SJSA1 (cell line): ENCODE measurements around the genes CPNE1 and NFS1.

DNA sequence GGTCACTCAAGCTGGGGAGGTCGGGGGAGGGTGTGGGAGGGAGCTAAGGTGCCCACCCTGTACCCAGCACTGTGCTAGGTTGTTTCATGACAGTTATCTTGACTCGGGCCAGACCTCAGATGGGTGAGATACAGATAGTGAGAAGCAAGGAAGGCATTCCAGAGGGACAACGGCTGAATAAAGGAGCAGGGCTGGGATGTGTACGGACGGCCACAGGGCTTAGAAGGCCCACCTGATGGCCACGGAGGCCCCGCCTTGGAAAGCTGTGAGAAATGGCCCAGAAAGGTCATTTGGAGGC lies 7.8 kb downstream of the MMP24OS start:
- RAMPAGE, long total RNA, result no peak

GRCh38 chr20:35276012-35276546 lies 1.8 kb downstream of the MMP24OS start:
- RAMPAGE, long total RNA, result no peak

- RAMPAGE, long total RNA, result no peak
Observed at GRCh38 chr20:35606978-35607797, 8.4 kb upstream of the SPAG4 start.

DNA sequence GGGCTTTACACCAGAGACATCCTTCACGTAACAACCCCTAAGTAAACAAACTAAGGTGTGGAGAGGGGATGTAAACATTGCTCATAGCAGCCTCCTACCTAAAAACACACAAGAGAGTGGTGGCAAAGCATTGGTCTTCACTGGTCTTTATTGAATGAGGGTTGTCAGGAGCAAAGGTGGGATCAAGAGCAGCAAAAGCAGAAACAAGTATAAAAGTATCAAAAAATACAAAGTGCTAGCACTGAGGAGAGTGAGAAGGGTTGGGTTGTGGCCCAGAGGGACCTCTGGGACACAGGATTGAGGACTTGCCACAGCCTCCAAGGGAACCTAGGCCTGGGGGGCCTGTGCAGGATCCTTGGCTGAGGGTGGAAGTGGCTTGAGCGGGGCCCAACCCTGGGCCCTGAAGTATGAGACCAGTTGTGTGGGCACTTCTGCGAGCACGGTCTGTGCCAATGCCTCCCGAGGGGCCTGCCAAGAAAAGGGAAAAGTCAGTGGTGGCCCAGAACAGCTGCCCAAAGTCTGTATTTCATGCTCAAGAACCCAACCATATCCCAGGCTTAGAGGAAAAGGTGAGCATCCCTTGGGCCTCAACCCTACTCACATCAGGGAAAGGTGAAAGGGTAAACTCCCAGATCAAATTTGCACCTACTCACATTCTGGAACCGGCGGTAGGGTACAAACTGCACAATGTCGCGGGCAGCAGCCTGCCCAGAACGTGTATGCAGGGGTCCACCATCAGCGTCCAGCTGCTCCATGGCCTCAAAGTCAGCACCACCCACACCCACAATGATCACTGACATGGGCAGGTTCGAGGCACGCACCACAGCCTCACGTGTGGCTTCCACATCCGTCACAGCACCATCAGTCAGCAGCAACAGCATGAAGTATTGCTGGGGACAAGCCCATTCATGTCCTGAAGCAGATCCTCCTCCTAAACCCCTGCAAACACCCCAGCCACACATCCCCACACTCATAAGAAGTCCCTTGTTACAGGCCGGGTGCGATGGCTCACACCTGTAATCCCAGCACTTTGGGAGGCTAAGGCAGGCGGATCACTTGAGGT lies 10.6 kb downstream of the SPAG4 start:
- RAMPAGE, long total RNA, result no peak

DNA sequence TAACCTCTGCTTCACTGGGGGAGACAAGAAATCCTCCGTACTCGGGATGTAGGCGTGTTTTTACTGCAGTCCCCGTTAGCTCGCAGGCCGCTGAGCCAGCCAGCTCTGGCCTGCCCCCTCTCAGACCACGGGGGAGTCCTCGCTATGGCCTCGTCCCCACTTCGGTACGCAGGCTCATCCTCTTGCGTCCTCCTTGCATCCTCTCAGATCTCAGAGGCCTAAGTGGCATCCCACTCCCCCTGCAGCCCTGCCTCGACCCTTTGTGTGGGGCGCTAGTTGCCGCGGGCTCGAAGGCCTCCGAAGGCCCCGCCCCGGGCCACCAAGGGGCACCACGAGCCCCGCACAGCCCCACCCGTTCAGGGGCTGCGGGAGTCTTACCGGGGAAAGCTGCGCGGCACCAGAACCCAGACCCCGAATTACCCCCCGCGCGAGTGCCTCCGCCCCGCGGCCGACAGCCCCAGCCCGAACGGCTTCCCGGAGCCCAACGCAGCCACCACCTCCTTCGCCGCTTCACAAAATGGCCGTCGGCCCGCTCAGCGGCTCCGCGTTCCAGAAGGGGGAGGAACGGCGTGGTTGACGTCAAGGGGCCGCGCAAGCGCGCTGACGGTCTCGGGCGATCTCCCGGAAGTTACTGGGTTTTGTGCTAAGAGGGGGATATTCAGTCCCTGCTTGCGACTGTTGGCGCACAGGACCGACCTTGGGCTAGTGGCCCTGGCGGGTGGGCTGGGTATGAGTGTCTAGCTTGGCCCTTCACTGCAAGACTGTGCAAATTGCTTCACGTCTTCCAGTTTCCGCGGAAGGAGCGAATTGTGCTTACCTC lies at the start of gene CPNE1:
Gene CPNE1 (minus strand): TSS at position 519 of the 820 bp plus-strand sequence.
- RAMPAGE, long total RNA, result no peak

DNA sequence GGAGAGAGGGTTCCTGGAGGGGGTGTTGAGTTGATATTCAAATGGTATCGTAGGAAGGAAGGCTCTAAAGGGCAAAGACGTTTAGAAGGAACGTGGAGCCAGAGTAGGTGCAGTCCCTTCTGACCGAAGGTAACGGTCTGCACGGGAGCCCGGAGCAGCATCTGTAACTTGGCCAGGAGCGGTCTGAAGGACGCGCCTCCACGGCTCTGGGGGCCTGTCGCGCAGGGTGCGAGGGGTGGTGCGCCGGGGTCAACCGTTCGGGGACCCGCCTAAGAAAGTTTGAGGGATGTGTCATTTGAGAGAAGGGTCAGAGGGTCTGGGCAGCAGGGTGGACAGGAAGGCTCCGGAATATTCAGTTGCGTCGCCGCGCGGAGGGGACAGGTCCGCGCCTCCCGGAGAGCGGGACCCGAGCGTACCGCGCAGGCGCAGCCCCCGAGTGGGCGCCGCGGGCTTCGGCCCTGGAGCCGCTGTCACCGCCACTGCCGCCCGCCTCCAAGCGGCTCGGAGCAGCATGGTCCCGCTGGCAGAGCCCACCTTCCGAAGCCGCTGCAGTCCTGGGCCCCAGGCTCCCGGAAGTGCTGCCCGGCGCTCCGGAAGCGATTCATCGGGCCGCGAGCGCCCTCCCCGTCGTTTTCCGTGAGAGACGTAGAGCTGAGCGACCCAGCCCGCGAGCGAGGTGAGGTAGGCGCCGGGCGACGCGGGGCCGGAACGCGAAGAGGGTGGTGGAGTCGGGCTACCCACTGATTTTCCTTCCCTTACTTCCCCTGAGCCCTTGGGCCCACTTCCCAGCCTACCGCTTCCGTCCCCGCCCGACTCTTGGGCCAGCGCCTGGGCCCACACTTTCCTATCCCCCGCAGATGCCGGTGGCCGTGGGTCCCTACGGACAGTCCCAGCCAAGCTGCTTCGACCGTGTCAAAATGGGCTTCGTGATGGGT lies at the start of gene NFS1:
Gene NFS1 (minus strand): TSS at position 577 of the 935 bp plus-strand sequence.
- RAMPAGE, long total RNA, result start-site peak on the plus strand centred at position 638 of the sequence, 83 bp wide, 582 and 212 reads in 2 replicates

DNA sequence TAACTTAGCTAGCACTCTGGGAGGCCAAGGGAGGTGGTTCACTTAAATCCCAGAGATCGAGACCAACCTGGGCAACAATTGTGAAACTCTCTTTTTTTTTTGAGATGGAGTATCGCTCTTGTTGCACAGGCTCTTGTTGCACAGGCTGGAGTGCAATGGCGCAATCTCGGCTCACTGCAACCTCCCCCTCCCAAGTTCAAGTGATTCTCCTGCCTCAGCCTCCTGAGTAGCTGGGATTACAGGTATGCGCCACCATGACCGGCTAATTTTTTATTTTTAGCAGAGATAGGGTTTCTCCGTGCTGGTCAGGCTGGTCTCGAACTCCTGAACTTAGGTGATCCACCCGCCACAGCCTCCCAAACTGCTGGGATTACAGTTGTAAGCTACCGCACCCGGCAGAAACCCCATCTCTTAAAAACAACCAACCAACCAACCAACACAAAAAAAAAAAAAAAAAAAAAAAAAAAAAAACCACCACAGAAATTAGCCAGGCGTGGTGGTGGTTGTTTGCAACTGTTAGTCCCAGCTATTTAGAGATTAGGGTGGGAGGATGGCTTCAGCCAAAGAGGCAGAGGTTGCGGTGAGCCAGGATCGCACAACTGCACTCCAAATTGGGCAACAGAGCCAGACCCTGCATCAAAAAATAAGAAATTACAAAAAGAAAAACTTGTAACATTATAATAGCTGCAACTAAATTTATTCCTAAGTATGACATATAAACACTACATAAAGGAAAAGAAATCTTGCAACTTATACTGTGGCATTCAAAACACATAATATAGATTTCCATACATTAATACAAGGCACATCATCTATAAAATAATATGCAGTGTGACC lies 14.2 kb downstream of the ROMO1 start:
- RAMPAGE, long total RNA, result no peak

GRCh38 chr20:35726594-35727606 lies 15.2 kb downstream of the RBM39 start:
- RAMPAGE, long total RNA, result no peak

DNA sequence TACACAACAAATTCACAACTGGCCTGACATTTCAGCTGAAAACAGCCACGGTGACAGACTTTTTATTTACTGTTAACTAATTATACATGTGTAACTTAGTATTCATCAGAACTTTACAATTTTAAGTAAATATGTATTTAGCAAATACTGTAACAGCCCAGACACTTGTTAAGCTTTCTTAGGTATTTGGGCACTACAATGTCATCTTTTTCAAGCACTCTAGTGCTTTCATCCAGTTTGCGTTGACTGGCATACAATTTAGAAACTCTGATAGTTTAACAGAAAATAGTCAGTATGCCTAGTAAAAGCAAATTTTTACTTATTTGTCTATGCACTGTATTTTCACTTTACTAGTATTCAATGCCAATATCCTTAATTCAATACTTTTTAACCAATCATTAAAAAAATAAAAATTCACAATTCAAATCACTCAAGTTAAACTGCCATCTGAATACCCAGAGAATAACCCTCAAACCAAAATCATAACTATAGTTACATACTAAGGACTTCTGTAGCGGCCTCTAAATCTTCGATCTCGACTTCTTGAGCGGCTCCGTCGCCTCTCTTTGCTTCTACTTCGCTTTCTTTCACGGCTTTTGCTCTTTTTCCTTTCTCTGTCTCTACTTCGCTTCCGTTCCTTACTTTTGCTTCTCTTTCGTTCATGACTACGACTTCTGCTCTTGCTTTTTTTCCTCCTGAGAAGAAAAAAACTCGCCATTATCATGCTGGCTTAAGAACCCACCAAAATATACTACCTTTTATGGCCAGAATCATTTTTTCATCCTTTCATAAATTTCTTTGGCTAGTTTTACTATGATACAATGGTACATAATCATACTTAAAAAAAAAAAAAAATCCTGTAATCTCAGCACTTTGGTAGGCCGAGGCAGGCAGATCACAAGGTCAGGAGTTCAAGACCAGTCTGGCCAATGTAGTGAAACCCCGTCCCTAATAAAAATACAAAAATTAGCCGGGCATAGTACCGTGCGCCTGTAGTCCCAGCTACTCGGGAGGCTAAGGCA lies 10.3 kb downstream of the RBM39 start:
- RAMPAGE, long total RNA, result no peak

DNA sequence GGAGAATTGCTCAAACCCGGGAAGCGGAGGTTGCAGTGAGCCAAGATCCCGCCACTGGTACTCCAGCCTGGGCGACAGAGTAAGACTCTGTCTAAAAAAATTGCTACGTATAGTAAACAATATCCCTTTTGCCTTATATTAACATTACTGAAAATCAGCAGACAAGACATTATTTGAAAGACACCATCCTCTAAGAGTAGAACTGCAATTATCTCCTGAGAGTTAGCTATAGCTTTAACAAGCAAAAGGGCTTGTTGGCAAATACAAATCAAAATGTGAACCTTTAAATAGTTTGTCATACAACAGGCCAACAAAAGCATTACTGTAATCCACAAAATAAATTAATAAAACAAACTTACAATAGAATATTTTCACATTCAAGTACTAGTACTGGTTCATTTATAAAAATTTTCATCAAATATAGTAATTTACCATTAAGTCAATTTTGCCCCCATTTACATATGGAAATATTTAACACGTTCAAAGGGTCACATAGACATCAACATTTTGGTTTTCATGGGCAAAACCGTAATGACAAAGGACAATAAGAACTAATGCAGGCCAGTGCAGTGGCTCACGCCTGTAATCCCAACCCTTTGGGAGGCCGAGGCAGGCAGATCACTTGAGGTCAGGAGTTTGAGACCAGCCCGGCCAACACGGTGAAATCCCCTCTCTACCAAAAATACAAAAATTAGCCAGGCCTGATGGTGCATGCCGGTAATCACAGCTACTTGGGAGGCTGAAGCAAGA lies 9.4 kb downstream of the RBM39 start:
- RAMPAGE, long total RNA, result no peak

DNA sequence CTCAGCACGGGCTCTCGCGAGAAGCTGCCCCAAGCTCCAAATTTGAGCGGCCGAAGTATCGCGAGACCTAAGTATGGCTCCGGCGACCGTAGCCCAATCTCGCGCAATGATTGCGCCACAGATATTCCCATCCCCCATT lies 104 bp upstream of the RBM39 start:
- RAMPAGE, long total RNA, result no peak

DNA sequence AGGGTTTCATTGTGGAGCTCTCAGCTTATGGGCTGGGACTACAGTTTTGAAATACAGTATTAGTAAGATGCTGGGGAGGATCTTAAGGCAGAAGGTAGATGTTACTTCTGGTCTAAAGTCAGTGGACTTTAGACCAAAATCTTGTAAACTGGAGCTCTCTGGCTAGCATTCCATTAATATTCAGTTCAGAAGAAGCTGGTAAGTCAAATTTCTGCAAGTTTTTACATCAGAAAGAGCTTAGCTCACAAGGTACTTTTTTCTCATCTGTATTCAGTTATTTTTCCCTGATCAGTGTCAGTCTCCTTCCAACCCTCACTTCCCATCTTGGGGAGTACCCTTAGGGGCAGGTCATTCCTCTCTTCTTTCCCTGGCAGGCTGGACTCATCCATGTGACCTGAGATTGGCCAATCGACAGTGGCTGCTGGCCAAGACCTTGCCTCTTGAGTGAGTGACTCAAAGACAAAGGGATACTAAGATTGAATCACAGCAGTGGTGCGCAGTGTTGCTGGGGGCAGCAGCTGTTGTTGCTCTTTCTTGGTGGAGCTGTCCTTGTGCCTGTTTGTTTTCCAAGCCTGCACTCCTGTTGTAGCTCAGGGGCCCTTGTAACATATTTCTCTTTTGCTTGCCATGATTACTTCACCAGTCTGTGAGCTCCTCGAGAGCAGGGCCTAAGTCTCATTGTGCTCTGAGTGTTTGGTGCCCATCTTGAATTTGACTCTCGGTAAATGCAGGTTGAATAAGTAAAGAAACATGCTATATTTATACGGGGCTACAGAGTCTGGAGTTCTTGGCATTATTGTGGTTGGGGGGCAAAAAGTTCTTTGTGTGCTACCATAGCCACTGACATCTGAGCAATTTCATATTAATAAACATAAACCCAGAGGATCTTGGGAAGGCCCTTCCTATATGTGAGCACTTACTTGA lies 2.7 kb upstream of the PHF20 start:
- RAMPAGE, long total RNA, result no peak

- RAMPAGE, long total RNA, result no peak
Observed at GRCh38 chr20:35775520-35776444, 4.0 kb downstream of the PHF20 start.

GRCh38 chr20:35776445-35777110 lies 4.8 kb downstream of the PHF20 start:
- RAMPAGE, long total RNA, result no peak

DNA sequence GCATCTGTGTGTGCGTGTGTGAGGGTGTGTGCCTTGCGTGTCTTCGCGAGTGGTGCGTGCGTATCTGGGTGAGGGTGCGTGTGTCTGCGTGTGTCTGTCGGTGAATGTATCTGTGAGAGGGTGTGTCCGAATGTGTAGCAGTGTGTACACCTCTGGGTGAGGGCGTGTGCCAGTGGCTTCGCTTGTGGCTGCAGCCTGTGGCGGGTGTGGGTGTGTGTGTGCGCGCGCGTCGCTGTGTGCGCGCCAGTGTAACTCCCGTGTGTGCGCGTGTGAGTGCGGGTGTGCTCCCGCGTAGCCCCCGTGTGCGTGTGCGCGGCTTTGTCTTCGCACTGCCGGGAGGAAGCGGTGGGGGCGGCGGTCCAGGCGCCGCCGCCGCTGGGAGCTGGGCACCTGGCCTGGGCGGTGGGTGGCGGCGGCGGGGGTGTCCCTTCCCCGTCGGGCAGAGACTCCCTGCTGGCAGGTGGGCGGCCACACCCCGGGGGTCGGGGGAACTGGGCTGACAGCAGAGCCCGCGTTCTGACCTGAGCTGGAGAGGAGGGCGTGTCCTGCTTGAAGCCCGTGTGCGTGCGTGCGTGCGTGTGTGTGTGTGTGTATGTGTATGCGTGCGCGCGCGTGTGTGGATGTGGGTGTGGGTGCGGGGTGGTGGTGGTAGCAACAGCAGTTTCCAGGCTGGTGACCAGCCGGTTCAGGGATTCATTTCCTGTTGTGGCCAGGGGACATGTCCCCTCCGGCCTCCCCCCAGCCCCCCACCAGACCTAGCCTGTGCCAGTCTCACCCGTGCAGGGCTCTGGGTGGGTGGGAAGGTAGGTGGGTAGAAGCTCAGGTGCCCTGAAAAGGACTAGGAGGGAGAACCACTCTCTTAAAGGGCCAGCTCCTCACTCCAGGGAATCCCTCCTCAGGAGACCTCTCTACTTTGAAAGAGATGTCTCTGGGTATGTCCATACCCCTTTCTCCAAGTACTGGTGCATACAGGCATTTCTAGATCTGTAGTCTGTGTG lies 61.1 kb upstream of the EPB41L1 start:
- RAMPAGE, long total RNA, result no peak

DNA sequence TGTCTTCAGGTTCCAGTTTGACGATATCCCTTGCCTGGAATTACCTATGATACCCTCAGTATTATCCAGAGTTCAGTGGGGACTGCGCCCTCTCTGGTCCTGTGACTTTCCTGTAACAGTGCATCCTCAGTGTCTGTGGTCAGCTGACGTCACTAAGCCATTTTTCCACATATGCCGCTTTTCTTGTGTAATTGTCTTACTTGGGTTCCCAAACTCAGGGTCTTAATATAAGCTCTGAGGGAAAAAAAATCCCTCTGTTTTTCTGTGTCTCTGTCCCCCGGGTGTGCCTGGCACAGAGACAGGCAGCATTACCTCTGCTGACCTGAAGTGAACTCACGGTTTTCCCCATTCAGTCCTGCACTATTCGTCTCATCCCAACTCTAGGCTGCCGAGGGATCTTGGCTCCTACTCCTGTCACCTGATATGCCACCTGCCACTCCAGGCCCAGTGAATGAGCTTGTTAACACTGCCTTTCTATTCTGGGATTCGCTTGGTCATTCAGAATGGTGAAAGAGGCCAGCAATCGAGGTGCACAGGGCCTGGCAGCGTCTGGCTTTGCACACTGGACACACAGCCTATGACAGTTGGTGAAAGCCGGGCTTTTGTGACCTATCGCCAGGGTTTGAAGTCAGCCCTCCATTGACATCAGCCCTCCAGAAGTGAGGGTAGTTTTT lies 59.4 kb upstream of the MYL9 start:
- RAMPAGE, long total RNA, result no peak

DNA sequence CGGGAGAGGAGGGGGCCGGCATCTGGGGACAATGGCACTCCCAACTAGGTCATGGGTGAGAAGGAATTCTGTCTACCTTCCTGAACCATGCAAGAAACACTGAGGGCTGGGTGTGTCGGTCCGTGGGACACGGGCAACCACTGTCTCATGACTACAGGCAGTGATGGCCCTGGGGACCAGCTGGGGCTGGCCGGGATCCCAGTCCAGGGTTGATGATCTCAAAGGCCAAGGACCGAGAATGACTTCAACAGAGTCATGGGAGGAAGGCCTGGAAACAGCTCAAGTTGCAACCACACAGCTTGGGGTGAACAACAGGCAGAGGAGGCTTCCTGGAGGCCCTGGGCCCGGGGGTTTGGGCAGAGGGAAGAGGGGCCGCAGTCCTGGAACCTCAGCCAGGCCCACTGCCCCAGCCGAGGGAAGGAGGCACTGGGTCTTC lies 1.8 kb downstream of the MYL9 start:
- RAMPAGE, long total RNA, result no peak

DNA sequence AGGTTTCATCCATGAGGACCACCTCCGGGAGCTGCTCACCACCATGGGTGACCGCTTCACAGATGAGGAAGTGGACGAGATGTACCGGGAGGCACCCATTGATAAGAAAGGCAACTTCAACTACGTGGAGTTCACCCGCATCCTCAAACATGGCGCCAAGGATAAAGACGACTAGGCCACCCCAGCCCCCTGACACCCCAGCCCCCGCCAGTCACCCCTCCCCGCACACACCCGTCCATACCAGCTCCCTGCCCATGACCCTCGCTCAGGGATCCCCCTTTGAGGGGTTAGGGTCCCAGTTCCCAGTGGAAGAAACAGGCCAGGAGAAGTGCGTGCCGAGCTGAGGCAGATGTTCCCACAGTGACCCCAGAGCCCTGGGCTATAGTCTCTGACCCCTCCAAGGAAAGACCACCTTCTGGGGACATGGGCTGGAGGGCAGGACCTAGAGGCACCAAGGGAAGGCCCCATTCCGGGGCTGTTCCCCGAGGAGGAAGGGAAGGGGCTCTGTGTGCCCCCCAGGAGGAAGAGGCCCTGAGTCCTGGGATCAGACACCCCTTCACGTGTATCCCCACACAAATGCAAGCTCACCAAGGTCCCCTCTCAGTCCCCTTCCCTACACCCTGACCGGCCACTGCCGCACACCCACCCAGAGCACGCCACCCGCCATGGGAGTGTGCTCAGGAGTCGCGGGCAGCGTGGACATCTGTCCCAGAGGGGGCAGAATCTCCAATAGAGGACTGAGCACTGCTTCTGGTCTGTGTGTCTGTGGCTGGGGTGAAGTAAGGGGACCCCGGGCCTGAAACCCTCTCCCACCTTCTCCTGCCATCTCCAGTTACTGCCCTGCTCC lies 8.0 kb downstream of the MYL9 start:
- RAMPAGE, long total RNA, result no peak

GRCh38 chr20:36550764-36551625 lies 9.7 kb downstream of the MYL9 start:
- RAMPAGE, long total RNA, result no peak

DNA sequence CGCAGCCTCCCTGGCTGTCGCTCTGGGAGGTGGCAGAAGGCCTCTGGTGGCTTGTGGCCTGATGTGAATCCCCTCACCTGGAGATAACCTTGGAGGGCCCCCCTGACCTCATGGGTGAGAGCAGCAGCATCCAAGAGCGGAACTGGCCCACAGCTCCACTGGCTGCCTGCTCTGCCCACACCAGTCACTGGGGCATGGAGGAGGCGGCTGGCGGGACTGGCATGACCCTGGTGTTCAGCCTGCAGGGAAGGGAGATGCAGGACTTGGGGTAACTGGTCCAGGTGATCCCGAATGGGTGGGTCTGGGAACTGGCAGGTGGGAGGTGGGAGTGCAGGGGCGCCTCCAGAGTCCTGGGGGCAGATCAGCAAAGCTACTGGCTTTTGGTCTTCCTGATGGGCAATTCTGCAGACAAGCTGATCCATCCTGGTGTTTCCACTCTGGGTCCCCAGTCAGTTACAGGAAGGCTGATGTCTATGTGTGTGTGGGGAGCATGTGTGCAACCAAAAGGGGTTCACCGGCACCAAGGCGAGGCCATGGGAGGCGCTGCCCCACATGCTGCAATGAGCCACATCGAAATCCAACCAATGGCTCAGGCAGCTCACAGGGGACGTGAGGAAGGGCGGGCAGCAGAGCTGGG lies 10.7 kb upstream of the DSN1 start:
- RAMPAGE, long total RNA, result no peak